ENCODE data around the genes NFILZ, ACTL9, OR7D4 and COL5A3.

GRCh38 chr19:8482376-8483258, 19.8 kb downstream of the PRAM1 start:
- RRBS, 2 experiments = no CpG with 5 or more reads among the region's 17 CpGs

DNA sequence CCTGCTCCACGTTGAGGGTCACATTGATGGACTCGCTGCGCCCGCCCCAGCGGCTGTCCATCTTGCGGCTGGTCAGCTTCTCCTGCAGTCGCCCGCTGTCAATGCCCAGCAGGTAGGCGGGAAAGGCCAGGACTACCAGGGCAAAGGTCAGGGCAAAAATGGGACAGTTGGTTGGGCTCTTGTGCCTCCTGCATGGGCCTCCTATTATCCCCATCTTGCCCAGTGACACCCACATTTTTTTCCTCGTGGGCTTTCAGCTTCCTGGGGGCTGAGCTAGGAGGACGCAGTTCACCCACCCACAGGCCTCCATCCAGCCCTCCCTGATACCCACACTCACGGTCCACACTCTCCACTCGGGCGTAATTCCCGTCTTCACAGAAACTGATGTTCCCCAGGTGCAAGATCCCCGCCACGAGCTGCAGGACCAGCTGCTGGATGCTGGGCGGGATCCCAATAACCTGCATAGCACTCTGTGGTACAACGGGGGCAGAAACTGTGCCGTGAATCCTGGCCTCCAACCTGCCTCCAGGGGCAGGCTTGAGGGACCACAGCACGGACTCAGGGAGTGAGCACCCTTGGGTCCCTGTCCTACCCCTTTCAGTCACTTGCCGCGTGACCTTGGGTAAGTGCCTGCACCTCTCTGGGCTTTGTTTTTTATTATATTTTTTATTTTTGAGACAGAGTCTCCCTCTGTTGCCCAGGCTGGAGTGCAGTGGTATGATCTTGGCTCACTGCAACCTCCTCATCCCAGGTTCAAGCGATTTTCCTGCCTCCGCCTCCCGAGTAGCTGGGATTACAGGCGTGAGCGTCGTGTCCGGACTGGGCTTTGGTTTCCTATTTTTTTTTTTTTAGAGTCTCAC, 26.8 kb downstream of the MYO1F start:
- RRBS, 2 experiments = 33 to 39% methylated on average over 1 of the region's 30 CpGs

GRCh38 chr19:8630269-8630814, at the start of gene NFILZ:
TSS of gene NFILZ (plus strand) at chr19:8630633.
- RRBS, 2 experiments = no CpG with 5 or more reads among the region's 11 CpGs

GRCh38 chr19:8698690-8698921, at the start of gene ACTL9:
TSS of gene ACTL9 (minus strand) at chr19:8698795.
- RRBS, 2 experiments = no CpG with 5 or more reads among the region's 7 CpGs

GRCh38 chr19:9053834-9054187, 33.0 kb upstream of the OR1M1 start:
- RRBS, 2 experiments = no CpG with 5 or more reads among the region's 4 CpGs

- RRBS, 2 experiments = 93 to 95% methylated on average over 1 of the region's 10 CpGs
These were observed 9.2 kb downstream of the ZNF317 start for GRCh38 chr19:9149289-9149851.

DNA sequence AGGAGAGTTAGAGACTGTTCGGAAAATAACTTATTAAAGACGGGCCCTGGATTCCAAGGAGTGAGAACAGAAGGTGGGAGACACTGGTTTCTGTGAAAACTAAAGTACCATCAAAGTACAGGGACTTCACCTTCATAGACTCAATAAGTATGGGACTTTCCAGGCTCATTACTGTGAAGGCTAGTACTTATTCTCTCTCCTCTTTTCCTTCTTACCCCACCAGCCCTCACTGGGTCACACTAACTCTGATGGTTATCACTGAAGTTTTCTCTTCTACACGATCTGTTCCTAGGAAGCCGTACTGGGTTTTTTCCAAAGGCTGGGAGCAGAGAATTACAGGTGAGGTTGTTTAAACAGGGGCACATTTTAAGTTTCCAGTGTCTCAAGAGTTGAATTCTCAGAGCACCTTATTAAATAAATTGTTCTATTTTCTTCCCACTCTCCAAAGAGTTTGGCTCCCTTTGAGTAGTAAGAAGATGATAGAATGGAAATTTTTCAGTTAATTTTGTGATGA, at the start of gene OR7D4:
Gene OR7D4, minus strand, starts transcription at position 297 of the 514 bp plus-strand sequence.
- RRBS, 2 experiments = no CpG with 5 or more reads among the region's 4 CpGs

DNA sequence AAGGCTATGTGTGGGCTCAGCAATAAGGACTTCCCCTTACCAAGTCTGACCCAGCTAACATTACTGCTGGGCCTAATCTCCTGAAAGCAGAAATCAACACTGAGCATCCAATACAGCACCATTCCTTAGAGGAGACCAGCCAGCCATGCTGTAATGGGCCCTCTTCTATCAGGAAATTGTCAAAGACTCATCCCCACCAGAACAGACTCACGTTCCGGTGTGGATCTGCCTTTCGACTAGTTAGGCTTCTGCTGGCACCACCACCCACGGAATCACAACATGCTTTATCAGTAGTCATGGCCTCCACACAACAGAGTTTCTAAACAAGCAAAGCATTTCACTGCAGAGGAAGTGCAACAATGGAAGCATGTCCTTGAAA, 12.3 kb downstream of the ZNF266 start:
- RRBS, 2 experiments = no CpG with 5 or more reads among the region's 4 CpGs

DNA sequence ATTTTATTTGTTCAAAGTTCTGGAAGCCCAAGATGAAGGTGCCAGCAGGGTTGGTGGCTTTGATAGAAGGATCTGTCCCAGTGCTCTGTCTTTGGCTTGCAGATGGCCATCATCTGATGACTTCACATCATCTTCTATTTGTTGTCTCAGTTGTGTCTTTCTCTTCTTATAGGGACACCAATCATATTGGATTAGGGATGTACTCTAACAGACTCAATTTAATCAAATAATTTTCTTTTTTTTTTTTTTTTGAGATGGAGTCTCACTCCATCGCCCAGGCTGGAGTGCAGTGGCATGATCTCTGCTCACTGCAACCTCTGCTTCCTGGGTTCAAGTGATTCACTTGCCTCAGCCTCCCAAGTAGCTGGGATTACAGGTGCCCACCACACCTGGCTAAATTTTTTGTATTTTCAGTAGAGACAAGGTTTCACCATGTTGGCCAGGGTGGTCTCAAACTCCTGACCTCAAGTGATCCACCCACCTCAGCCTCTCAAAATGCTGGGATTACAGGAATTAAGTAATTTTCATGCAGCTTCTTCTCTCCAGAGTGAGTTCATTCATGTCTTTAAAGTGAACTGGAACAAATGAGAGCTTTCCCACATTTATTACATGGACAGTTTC, 10.6 kb downstream of the ZNF426 start:
- RRBS, 2 experiments = no CpG with 5 or more reads among the region's 1 CpG

DNA sequence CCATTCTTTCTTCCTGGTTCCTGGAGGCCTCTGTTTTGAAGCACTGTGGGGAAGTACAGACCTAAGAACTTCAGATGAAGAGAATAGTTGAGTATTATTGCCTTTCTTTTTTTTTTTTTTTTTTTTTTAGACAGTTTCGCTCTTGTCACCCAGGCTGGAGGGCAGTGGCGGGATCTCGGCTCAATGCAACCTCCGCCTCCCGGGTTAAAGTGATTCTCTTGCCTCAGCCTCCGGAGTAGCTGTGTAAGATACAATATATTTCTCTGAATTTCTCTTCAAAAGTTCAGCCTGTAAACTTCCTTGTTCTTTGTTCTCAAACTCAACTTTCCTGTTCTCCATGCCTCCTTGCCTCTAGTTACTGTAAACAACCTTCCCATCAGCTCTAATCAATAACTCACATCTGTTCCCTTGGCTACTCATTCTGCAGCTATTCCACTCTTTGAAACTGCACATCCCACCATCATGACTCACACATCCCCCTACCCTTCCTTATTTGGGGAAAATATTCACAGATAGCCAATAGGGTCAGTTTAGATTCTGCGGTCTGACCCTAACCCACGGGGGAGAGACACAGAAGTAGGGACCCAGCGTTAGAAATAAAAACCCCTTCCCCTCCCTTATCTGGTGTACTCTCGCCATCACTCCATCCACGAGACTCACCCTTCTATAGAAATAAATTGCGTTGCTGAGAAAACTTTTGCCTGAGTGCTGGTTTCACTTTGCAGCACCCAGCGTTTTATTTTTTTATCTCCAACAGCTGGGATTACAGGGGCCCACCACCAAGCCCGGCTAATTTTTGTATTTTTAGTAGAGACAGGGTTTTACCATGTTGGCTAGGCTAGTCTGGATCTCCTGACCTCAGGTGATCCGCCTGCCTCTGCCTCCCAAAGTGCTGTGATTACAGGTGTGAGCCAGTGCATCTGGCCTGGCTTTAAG, 2.0 kb downstream of the ZNF562 start:
- RRBS, 2 experiments = no CpG with 5 or more reads among the region's 15 CpGs

DNA sequence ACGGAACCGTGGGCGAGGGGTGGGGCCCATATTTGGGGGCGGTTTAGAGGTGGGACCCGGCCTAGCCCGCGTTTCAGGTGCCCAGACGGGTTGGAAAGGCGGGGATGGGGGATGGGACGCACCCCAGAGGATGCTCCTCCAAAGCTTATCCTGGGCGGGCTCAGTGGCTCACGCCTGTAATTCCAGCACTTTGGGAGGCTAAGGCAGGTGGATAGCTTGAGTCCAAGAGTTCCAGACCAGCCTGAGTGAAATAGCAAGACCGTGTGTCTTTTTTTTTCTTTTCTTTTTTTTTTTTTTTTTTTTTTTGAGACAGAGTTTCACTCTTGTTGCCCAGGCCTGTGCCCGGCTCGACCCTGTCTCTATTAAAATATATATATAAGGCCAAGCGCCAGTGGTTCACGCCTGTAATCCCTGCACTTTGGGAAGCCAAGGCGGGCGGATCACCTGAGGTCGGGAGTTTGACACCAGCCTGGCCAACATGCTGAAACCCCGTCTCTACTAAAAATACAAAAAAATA, 442 bp upstream of the ZNF562 start:
- RRBS, 2 experiments = under 1% methylated on average over 3 of the region's 21 CpGs

DNA sequence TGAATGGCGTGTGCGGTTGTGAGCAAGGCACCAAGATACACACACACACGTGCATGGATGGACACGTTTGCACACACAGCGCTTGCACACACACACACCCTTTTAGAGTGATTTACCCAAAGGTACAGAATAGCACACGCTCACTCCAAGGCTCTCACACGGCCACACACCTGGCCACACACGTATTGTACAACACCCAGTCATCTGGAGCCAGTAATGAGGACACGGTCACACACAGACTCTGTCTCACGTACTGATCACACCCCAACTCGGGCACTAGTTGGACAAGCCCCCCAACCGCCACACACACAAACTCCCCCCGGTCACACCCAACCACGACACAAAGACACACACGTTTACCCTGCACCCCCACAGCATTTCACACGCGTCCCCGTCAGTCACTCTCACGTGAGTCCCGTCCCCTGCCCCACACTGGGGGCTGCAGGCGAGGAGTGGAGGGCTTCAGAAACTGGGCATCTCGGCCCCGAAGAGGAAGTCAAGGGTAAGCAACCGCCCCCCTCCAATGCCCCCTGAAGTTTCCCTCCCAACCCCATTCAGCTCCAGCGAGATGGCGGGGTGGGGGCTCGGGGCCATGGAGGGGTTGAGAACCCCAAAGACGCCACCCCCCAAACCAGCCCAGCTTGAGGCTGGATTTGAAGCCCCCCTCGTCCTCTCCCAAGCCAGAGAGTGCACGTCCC, 709 bp downstream of the OLFM2 start:
- RRBS, 2 experiments = no CpG with 5 or more reads among the region's 30 CpGs

- RRBS, 2 experiments = no CpG with 5 or more reads among the region's 19 CpGs
These were observed 9.1 kb upstream of the OLFM2 start for GRCh38 chr19:9945262-9946014.

DNA sequence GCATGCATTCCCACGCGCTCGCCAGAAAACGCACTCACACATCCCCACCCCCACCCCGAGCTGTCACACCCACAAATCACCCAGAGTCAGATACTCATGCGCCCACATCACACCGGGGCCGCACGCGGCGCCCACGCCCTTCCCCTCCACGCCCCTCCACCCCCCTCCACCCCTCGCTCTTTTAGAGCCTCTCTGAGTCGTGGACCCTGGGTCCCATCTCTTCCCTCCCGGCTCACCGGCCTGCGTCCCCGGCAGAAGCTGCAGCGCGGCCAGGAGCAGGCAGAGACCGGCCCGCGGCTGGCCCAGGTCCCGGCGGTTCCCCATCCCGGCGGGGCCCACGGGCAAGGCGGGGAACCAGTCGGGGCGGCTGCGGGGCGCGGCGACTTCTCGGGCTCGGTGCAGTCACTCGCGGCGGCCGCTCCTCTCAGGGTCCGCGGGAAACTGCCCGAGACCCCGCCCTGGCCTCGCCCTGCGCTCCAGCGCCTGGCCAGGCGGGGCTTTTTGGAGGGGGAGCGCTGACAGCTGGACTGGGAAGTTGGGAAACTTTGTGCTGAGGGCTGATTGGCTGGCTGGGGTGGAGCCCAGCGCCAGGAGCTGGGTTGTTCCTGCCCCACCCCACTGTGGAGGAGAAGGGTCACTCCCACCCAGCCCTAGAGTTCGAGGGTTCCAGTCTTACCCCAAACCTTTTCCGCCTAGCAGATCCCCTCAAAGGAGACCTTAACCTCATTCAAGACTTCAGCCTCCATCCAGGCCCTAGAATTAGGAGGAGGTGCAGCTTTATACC, at the start of gene COL5A3:
Gene COL5A3, minus strand, starts transcription at position 443 of the 784 bp plus-strand sequence.
- RRBS, 2 experiments = 0 to 3% methylated on average over 9 of the region's 54 CpGs

- RRBS, 2 experiments = 37 to 71% methylated on average over 6 of the region's 18 CpGs
These were observed 4.8 kb downstream of the SHFL start for GRCh38 chr19:10090719-10091516.

GRCh38 chr19:10193970-10194588, 674 bp downstream of the DNMT1 start:
- RRBS, 2 experiments = under 1% methylated on average over 9 of the region's 30 CpGs

GRCh38 chr19:10288312-10289239, 1.2 kb upstream of the ICAM5 start:
- RRBS, 2 experiments = no CpG with 5 or more reads among the region's 38 CpGs

GRCh38 chr19:10292000-10293374, 2.7 kb downstream of the ICAM5 start:
- RRBS, 2 experiments = 4 to 6% methylated on average over 15 of the region's 99 CpGs

DNA sequence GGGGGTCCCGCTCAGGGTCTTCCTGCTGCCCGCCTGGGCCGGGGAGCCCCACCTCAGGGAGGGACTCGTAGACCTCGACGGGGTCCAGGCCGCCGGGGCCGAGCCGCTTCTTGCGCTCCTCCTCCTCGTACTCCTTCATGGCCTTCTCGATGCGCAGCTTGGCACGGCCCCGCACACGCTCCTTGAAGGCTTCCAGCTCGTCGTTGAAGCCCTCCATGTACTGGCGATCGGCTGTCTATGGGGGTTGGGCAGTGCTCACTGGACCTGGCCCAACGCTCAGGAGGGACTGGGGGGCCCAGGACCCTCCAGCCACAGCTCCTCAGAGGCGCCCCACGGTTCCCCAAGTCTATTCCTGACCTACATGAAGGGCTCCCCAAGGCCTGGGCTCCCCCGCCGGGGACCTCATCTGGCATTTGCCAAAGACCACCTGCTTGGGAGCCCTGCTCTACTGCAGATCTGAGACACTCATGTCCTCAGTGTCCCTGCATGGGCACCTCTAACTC, 10.1 kb downstream of the CDC37 start:
- RRBS, 2 experiments = 90 to 97% methylated on average over 6 of the region's 26 CpGs

DNA sequence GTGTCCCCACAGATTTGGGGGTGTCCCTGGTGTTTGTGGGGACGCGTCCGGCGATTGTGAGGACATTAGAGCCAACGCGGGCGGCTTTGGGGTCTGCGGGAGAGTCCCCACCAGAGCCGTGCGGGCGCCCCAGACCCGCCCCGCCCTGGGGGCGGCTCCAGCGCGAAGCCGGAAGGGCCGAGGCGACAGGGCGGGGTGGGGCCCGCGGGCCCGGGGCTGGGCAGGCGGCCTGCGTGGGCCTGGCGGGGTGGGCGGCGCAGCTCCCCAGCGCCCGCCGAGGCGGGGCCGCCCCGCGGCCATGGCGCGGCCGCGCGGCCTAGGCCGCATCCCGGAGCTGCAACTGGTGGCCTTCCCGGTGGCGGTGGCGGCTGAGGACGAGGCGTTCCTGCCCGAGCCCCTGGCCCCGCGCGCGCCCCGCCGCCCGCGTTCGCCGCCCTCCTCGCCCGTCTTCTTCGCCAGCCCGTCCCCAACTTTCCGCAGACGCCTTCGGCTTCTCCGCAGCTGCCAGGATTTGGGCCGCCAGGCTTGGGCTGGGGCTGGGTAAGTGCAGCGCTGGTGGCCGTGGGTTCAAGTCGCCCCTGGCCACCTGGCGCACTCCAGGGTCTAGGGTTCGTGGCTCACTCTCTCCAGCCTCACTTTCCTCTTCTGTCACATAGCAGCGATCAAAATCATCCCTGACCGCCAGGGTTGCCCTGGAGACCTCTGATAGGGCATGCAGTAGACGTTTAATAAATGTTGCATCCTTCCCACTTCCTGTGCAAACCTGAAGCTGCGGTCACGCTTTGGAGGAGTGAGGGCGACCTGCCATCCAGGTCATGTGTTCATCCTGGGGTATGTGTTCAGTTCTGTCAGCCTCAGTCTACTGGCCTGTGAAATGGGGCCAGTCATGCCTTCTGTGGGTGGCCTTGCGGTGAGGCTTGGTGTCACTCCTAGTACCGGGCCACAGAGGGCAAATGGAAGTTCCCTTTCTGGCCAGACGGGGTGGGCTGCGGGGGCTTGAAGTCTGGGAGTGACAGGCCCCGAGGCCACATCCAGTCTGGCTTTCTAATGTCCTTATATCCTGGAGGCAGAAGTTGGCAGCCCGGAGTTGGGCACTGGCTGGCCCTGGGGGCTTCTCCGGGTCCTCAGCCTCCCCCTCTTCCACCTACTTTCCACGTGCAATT, 10.6 kb downstream of the PDE4A start:
- RRBS, 2 experiments = 34 to 56% methylated on average over 10 to 17 of the region's 86 CpGs